Neural progenitor cell (in vitro differentiated cells): ENCODE measurements around a stretch of chrX.

DNA sequence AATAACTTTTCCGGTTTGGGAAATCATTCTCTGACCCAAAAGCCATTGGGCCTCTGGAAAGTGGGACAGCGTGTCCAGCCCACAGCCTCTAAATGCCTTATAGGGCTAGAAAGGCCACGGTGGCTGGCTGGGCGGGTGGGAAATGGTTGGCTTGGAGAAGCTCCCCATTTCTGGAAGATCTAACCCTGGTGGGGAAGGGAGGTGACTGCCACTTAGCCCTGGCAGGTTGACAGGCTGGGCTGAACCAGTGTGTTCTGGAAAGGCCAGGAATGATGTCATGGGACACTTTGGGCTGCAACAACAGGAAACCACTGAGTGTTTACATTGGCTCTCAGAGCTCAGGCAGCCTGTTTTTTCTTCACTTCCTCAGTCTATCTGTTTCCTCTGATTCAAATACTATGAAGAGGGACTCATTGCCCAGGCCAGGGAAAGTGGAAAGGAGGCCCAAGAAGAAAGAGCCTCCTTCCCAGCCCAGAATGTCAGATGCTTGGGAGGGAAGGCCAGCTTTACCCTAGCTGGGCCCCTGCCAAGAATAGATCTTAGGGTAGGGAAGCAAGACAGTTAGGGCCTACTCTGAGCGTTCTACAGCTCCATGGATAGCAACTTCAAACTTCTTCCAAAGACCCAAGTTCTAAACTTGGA is 65.9 kb upstream of the MSN start:
- RAMPAGE, long total RNA: no peak

DNA sequence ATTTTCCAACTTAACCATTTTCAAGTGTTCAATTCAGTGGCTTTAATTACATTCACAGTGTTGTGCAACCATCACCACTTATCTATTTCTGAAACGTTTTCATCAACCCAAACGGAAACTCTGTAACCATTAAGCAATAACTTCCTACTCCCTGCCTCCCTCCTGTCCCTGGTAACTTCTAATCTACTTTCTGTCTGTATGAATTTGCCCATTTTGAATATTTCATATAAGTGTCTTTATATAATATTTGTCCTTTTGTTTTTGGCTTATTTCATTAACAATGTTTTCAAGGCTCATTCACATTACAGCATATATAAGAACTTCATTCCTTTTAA is 57.4 kb upstream of the MSN start:
- RAMPAGE, long total RNA: no peak

DNA sequence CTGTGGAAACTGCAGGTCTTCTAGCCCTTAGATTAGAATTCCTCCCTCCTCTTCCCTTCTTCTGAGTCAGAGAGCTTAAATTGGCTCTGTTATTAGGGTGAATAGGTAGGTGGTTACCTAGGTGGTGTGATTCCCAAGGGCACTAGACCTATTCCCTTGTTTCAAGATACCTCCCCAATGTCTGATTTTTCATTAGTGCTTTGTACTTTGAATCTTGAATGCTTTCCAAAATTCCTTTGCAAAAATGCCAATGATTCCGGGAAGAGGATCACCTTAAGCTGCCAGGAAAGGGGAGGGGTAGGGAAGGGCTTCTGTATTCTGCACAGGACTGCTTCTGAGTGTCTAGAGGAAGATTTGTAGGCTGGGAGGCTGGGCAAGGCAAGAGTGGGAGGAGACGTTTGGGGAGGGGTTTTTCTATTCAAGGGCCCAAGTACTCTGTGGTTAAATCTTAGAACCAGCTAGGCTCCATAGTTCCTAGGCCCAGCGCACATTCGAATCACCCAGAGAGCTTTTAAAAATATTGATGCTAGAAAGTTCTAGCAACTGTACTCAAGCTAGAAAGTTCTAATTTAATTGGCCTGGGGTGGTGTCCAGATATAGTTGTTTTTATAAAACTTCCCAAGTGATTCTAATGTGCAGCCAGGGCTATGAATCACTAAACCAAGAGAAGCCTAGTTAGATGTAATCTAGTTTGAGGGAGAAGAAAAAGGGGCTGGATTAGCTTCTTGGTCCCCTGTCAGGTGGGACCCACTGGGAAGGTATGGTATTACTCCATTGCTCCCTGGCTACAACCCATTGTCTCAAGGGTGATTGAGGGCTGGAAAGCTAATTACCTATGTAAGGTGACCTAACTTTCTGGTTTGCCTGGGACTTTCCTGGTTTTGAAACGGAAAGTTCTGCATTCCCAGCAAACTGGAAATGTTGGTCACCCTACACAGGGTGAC is 24.2 kb upstream of the MSN start:
- RAMPAGE, long total RNA: no peak

DNA sequence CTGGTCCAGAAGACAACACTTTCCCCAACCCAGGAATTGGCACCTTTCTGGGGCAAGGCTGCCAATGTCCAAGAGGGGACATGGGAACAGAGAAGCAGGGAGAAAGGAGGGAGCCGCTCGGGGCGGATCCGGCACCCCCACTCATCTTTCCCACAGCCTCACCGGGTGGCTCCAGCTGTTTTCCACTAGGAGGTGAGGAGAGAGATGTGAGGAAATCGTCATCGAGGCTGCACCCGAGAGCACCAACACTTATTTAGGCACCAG is 667 bp downstream of the MSN start:
- RAMPAGE, long total RNA: no peak

GRCh38 chrX:65689109-65689784 is 21.8 kb downstream of the MSN start:
- RAMPAGE, long total RNA: no peak

- RAMPAGE, long total RNA: no peak
Observed at GRCh38 chrX:65704087-65704624, 36.7 kb downstream of the MSN start.

DNA sequence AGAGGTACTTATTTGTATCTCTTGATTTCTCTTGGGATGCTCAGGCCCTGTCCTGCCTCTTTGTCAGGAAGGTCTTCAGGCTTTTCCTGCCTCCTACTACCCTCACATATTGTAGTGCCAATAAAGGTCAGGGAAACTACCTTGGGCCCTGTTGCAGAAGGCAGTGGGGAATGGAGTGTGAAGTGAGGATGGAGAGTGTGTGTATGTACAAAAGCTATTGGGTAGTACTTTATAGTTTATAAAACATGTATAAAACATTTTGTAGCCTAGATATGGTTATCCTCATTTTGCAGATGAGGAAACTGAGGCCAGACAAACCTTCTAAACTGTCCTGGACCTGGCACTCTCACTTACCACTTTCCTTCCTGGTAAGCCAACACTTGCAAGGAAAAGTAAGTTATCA is 74.8 kb downstream of the MSN start:
- RAMPAGE, long total RNA: no peak

GRCh38 chrX:65750523-65751159 is 83.2 kb downstream of the MSN start:
- RAMPAGE, long total RNA: no peak

DNA sequence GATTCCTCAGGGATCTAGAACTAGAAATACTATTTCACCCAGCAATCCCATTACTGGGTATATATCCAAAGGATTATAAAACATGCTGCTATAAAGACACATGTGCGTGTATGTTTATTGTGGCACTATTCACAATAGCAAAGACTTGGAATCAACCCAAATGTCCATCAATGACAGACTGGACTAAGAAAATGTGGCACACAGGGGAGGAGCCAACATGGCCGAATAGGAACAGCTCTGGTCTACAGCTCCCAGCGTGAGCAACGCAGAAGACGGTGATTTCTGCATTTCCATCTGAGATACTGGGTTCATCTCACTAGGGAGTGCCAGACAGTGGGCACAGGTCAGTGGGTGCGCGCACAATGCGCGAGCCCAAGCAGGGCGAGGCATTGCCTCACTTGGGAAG is 303.7 kb upstream of the EDA2R start:
- RAMPAGE, long total RNA: no peak

GRCh38 chrX:68508766-68509261 is 10.0 kb downstream of the YIPF6 start:
- RAMPAGE, long total RNA: no peak

GRCh38 chrX:68538642-68539189 is 39.9 kb downstream of the YIPF6 start:
- RAMPAGE, long total RNA: no peak

GRCh38 chrX:68696248-68696806 is 48.9 kb downstream of the STARD8 start:
- RAMPAGE, long total RNA: no peak

GRCh38 chrX:68697050-68697712 is 49.7 kb downstream of the STARD8 start:
- RAMPAGE, long total RNA: no peak

GRCh38 chrX:68703367-68703618 is 55.8 kb downstream of the STARD8 start:
- RAMPAGE, long total RNA: no peak

DNA sequence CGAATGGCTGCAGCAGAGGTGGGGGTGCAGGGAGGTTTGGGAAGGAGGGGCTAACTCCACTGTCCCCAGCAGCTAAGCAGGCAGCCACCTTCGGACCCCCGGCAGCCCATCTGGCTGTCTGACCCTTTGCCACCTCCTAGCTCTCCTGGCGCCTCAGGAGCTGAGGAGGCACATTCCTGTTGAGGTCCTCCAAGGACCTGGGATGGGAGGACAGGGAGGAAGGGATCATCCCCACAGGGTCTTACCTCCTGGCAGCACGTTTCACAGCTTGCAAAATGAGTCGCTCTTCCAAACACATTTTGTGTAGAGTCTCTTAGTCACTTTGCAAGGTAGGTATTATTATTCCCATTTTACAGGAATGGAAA is 68.9 kb downstream of the EFNB1 start:
- RAMPAGE, long total RNA: no peak

- RAMPAGE, long total RNA: no peak
Observed at GRCh38 chrX:68989829-68990328, 161.1 kb downstream of the EFNB1 start.

DNA sequence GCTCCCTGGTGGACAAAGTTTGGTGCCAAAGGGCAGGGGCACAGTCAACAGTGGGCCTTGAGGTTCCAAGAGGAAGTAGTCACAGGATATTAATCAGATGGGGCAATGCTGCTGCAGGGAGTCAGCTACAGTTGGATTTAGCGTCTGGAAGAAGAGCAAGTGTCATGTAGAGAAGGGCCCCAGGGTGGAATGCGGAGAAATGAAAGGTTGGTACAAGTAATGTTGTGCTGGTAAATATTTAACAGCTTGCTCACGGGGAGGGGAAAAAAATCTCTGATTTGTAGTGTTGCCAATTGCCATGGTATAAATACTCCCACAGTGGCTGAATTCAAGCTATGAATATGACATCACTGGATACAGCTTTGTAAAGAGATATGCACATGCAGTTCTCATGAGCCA is 139.3 kb downstream of the PJA1 start:
- RAMPAGE, long total RNA: no peak

- RAMPAGE, long total RNA: no peak
Observed at GRCh38 chrX:69070867-69071560, 94.2 kb downstream of the PJA1 start.

DNA sequence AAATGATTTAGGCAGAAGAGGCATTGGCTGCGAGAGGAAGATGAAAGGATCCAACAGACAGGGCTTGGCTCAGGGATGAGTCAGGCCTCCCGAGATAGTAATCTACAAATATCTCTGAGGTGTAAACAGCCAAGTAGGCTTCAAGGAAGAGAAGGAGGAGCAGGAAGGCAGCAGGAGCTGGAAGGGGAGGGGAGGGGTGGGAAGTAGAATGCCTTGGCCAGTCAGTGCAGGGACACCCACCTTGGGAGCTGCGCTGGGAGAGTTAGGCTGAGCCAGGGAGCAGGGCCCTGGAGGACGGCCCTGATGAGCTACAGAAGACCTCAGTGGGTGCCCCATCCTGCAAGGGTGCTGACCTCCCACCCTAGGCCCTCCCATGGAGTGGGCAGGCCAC is 55.5 kb downstream of the PJA1 start:
- RAMPAGE, long total RNA: no peak

DNA sequence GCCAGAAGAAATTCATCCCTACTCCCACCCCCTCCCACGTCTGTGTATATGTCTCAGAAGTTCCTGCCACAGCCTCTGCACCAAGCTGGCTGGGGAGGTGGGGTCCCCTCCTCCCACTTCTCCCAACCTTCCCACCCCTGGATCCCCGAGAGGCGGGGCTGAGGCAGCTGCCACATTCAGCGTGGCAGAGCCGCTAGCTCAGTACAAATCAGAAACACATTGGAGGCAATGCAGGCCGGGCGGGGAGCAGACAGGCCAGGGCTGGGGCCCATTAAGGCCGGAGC is 22.5 kb downstream of the PJA1 start:
- RAMPAGE, long total RNA: no peak